ENCODE results near the gene TARBP1.

DNA sequence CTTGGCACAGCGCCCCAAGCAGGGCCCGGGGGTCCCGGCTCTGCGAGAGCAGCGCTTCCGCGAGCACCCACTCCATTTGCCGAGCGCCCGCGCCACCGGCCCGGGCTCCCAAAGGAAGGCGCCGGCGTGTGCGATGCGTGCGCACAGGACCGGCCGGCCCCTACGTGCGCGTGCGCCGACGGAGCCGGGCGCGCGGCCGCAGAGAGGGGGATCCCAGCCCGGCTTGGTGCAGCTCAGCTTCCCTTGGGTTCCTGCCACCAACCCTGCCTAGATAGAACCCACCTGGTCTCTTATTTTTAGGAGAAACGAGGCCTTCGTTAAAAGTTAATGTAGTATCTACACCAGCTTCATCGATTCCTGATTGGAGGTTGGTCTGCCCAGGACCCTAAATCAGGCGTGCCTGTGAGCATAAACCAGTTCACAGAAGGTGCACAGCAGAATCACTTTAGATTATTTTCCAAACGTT is at the start of gene TARBP1:
Gene TARBP1 (minus strand): TSS at position 152 of the 466 bp plus-strand sequence.
- PRO-cap = bidirectional peak, plus-strand start at position 201 of the sequence, minus-strand start at position 108 of the sequence
- RAMPAGE, long total RNA = no peak

DNA sequence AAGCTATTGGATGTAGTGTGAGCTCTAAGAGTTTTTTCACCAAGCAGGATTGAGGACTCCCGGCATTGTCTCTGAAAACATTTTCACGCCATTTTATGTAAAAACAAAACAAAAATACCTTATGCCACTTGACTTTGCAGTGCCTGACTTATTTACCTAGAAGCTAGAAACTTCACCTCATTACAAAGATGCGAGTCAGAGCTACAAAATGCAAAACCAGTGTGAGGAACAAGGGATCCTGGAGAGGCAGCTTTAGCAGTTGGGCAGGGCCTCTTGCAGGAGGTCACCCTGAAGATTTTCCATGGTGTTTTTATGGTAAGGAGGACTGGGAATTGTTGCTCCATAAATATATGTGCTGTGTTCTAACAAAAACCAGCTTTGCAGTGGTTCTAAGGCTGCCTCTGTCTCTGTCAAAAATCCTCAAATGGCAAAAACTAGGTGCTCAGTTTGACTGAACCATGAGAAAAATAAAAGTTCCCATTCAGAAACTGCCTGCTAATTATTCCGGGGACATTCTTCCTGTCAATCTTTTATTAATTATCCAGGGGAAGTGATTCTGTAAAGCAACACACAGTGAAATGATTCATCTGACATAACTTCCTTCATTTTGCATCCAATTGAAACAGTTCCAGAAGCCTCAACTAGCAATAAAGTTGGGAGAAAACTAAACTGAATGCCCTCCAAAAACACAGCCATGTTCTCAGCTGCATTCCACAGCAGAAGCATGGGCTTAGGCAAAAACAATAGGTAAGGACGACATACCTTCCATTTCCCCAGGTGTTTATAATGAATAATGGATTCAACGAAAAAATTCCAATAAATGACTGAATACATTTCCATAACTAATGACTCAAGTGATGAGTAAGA is 36.6 kb upstream of the TARBP1 start:
- PRO-cap = no peak
- RAMPAGE, long total RNA = no peak

DNA sequence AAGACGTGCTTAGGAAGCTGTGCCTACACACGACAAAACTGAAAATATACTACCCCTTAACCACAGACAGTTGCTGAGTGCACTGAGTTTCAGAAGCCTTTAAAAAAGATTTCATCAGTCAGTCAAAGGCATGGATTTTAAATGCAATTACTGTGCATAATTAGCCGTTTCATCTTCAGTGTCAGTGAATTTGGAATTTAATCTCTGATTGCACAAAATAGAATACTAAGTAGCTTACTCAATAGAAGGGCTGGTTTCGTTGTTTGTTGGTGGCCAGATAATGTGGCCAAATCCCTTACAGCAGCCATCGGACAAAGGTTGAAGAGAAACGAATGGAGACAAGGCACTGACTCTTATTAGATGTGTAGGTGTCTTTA is 38.4 kb upstream of the TARBP1 start:
- PRO-cap = no peak
- RAMPAGE, long total RNA = no peak

- PRO-cap = no peak
- RAMPAGE, long total RNA = no peak
Measured at GRCh38 chr1:234518522-234518777, 39.5 kb upstream of the TARBP1 start.

- PRO-cap = no peak
- RAMPAGE, long total RNA = no peak
Measured at GRCh38 chr1:234532384-234533051, 53.5 kb upstream of the TARBP1 start.

- PRO-cap = no peak
- RAMPAGE, long total RNA = no peak
Measured at GRCh38 chr1:234589107-234590269, 20.5 kb downstream of the IRF2BP2 start.

GRCh38 chr1:234598660-234599026 is 11.3 kb downstream of the IRF2BP2 start:
- PRO-cap = no peak
- RAMPAGE, long total RNA = no peak

DNA sequence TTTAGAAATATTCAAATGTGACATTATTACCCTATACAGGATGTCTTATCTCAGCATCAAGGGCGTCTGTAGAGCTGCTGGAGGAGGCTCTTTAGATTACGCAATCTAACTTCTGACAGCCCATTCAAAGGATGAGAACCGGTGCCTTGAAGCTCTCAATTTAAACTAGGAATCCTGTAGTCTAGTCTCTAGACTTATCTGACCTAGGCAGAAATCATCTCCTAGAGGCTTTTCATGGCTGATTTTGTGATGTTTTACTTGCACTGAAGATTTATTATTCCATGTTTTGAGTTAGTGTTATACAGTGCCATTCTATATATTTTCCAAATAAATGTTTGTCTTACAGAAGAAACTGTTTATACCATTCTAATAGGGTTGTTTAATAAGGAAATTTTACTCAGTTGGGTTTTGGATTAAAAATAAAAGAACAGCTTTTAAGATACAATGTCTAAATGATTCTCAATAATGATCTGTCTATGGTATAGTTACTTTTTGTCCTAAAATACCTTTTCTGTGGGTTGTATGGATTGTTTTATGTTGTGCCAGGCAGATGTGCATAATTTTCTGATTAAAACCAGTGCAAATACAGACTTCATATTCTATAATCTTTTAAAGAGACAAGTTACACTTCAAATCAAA is 8.1 kb downstream of the IRF2BP2 start:
- PRO-cap = bidirectional peak, plus-strand start at position 123 of the sequence, minus-strand start at position 83 of the sequence
- RAMPAGE, long total RNA = no peak

- PRO-cap = no peak
- RAMPAGE, long total RNA = no peak
Measured at GRCh38 chr1:234619648-234620263, 9.8 kb upstream of the IRF2BP2 start.

DNA sequence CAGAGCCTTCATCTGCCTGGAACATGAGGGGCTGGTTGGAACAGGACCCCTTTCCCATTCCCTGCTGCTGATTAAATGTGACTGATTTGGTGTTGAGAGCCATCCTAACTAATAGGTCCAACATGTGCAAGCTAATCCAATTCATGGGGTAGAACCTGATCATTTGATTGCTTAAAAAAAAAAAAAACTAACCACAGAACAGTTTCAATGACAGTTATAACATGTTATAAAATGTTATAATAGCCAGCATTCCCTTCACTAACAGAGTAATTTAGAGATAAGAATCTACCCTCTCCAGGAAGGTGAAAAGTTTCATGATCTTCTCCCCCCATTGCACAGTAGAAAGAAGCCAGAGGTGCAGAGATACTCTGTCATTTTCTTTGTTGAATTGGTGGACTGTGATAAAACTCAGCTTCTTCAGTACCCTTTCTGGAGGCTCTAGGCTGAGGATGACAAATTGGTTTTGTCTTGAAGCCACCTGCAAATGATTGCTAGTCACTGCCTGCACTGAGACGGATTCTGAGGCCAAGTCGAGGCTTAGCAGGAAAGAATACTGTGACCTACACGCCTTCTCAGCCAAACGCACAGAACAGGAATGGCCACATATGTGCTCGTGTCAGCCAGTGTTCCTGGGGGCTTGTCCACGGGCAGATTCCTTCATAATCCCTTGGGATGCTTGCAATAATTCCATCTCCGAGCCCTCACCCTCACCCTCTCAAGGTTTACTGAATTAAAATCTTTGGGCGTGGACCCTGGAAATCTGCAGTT is 215.7 kb upstream of the IRF2BP2 start:
- PRO-cap = no peak
- RAMPAGE, long total RNA = no peak

- PRO-cap = no peak
- RAMPAGE, long total RNA = no peak
Measured at GRCh38 chr1:234869533-234870223, 259.0 kb downstream of the TOMM20 start.

DNA sequence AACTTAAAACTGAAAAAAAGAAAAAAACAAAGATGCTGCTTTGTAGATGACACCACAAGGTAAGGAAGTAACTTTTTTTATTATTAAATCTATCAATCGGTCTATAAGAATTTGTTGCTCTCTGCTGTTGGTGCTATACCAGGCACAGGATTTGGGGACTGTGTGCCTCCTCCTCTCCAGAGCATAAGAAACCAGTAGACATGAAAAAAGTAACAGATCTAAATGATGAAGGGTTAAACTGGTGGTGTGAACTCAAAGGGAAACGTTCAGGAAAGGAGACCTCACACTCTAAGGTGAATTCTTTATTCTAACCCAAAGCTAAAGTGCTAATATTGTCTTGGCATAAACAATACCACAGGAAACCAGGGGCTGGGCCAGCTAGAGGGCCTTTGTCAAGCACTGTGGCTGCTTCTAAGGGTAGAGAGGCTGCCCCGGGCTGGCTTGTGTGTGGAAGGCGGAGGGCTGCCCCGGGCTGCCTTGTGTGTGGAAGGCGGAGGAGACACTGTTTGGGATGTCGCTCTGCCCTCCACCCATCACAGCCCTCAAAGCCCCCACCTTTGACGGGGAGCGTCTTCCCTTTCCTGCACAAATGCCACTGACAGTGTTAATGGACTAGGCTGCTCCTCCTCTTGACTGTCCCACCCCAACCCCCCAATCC is 217.0 kb downstream of the TOMM20 start:
- PRO-cap = no peak
- RAMPAGE, long total RNA = no peak

DNA sequence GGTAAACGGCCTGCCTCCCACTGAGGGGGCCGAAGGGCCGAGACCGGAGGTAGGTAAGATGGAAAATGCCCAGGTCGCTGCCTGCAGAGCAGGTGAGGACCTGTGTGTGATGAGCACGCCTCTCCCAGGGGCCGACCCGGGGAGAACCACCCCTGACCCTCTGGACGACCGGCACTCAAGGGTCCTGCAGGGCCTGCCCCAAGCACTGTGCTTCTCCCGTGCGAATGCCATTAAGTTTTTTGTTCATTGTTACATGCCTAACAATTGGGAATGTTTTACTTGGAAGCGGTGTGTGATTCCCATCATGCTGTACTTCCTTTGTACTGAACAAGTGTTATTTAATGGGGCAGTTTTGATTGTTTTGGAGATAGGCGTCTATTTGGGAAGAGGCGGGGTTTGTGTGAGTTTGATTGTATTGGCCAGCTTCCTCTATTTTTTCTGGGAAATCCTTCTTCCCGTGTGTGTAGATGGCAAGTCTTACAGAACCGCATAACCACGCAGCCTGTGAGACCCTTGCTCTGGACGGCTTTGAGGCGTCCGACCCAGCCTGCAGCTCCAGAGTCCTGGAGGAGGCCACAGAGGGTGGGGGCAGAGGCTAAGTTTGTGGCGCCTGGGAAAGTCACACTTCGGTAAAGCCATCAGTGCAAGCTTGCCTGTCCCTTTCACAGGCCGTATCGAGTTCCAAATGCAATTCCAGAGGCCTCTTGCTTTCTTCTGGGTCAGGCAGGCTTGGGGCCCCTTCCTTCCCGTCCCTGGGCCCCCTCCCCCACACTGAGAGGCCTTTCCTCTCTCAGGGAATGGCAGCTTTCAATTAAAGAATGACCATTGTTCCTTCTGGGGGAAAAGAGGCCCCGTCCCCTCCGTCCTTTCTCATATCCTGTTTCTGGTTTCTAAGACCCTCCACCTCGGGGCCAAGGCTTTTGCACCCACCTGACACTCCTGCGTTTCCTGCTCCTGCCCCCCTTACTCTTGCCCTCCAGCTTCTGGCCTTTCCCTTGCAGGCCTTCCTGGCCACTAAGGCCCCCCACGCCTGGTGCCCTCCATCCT is 210.3 kb downstream of the TOMM20 start:
- PRO-cap = no peak
- RAMPAGE, long total RNA = no peak

- PRO-cap = unidirectional peak, plus-strand start at chr1:234962259; bidirectional peak, plus-strand start at chr1:234962892, minus-strand start at chr1:234962761
- RAMPAGE, long total RNA = no peak
Measured at GRCh38 chr1:234961704-234963085, 166.4 kb downstream of the TOMM20 start.

DNA sequence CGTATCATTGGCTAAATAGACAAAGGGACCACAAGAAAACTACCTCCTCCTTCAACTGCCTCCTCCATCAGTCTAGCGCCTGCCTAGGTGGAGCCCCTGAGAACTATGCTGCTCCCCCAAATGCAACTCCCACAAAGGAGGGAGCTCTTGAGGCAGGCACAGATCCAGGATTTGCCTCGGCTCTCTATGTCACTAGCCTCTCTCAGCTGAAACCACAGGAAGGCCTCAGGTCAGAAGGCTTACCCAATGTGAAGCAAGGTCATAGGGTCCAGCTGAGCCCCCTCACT is 148.3 kb downstream of the TOMM20 start:
- PRO-cap = no peak
- RAMPAGE, long total RNA = no peak

DNA sequence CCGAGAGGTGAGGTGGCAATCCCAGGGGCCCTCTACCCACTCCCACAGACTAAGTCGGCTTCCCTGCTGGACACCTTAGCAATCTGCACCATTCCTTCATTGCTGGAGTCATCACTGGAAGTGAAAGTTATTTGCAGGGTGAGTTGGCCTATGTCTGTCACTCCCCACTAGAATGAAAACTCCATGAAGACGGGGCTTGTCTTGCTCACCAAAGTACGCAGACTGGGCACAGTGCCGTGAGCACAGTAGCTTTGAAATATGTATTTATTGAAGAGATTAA is 52.6 kb downstream of the TOMM20 start:
- PRO-cap = no peak
- RAMPAGE, long total RNA = no peak

DNA sequence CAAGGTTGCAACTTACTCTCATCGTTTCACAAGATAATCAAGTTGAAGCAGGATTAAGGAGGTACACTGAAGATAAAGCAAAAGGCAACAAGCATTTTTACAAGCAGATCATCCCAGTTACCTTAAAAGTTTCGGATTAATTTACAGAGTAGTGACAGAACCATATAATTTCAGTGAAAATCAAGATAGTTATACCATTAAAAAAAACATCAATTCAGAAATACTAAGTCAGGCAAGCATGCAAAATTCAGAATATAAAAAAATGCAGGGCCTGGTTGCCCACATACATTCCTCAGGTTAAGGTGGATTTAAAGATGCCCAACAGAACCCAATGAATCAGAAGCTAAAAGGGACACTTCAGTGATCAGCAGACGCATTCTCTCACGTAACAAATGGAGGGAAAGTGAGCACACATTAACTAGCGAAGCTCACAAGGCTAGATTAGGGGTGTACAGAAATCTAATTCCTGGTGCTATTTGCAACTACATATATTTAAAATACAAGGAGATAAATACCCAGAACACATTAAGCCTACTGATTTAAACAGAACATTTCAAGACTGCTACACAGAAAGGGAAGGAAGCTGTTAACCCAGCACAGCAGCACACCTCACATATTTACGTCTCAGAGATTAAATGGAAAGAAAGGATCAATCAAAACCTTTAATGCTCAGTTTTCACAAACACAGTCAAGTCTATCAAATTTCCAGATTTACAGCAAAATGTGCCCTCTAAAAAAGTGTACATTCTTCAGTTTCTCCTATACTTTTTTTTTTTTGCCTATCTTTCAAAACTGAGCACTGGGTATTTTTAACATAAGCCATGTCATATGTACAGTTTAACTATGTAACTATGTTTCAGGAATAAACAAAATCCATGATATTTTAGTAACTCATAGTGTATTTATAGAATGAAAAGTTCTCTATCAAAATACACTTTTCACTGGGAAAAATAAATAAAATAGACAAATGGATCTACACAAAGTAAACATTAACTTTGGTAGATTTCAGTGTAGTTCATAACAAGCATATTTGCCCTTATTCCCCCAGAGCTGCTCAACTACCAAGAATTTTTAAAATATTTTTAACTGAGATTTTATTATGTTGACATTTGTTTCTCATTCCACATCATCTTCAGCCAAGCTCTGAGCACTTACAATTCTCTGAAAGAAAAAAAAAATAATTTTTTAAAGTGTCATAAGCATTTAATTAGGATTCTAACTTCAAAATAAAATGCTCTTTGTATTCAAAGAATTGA is 17.3 kb downstream of the TOMM20 start:
- PRO-cap = no peak
- RAMPAGE, long total RNA = no peak

- PRO-cap = no peak
- RAMPAGE, long total RNA = no peak
Measured at GRCh38 chr1:235278687-235279516, 49.1 kb downstream of the ARID4B start.

- PRO-cap = no peak
- RAMPAGE, long total RNA = no peak
Measured at GRCh38 chr1:235297473-235297764, 30.6 kb downstream of the ARID4B start.

DNA sequence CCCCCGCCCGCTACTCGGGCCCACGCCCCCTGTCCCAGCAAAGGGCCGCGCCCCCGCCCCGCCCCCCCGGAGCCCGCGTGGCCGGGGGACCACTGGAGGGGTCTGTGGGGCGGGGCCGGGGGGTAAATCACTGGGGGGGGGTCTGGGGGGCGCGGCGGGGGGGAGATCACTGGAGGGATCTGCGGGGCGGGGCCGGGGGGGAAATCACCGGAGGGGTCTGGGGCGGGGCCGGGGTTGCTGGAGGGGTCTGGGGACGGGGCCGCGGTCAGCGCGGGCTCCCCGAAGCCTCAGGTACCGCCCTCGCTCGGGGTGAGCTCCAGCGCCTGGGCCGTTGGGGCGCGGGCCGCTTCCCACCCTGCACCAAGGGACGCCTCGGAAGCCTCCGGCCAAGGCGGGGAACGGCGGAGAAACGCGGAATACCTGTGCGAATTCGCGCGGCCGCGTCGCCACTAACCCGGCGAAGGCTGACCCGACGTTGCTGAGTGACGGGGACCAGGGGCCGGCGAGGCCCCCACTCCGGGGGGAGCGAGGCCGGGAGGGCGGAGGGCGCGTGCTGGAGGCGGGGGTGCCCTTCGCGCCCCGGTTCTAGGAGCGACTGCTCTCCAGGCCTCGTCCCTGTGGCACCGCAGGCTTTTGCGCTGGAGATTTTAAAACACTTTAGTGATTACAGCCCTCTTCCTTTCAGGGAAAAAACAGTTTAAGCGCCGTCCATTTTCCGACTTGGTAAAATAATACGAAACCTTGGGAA is 719 bp upstream of the GNG4 start:
- PRO-cap = no peak
- RAMPAGE, long total RNA = no peak